Skeletal muscle satellite cell (primary cell): Measurements from ENCODE around the genes SPDYE5 and TMEM120A.

- CAGE, long polyA plus RNA = no peak
Measured at GRCh38 chr7:75492013-75492503, at the start of gene SPDYE5. Gene SPDYE5 (plus strand): TSS chr7:75492320.

DNA sequence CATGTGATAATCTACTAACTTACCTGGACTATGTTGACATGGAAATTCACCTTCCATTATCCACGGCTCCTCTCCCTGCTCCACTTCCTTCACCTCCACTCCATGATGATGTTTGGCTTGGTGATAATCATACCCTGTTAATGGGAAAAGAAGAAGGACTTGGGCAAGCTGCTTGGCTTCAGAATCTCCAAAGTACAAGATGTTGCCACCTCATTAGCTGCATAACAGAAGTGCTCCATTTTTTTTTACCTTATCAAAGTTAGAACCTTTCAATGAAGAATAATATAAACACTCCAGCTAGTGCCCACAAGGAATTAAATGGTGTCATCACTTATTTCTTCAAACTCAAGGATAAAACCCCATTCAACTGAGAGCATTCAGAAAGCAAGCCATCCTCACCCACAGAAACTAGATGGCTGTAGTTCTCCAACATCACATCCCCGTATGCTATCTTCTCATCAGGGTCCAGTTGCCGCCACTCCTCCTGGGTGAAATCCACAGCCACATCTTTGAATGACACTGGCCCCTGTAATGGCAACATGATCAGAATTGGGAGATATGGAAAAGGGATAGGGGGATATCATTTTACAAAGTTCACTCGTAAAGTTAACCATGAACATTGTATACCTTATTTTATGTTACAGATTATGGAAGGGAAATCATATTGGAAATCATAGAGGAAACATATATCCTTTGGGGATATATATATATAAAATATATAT is 23.7 kb downstream of the SPDYE5 start:
- CAGE, long polyA plus RNA = no peak

- CAGE, long polyA plus RNA = no peak
Measured at GRCh38 chr7:75639004-75639710, 99.6 kb downstream of the HIP1 start.

GRCh38 chr7:75649288-75650160 is 89.2 kb downstream of the HIP1 start:
- CAGE, long polyA plus RNA = no peak

DNA sequence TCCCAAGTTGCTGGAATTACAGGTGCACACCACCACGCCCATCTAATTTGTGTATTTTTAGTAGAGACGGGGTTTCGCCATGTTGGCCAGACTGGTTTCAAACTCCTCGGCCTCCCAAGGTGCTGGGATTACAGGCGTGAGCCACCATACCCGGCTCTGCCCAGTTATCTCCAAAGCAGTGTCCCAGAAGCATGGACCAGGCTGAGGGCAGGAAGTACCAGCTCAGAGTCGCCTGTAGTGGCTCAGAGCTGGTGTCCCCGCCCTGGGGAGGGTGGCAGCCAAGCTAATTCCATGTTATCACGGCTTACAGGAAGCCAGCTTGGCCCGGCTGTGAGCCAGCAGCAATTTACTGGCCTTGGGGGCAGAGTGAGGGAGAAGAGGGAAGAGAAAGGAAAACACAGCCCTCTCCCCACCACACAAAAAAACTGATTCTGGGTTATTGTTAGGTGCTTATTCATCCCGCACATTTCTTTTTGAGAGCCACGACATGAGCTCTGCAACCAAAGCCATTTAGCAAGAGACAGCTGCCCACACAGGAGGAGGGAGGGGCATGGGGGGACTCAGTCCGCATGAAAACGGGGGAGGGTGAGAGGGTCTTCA is 88.1 kb downstream of the HIP1 start:
- CAGE, long polyA plus RNA = no peak

GRCh38 chr7:75695103-75695302 is 43.7 kb downstream of the HIP1 start:
- CAGE, long polyA plus RNA = no peak

DNA sequence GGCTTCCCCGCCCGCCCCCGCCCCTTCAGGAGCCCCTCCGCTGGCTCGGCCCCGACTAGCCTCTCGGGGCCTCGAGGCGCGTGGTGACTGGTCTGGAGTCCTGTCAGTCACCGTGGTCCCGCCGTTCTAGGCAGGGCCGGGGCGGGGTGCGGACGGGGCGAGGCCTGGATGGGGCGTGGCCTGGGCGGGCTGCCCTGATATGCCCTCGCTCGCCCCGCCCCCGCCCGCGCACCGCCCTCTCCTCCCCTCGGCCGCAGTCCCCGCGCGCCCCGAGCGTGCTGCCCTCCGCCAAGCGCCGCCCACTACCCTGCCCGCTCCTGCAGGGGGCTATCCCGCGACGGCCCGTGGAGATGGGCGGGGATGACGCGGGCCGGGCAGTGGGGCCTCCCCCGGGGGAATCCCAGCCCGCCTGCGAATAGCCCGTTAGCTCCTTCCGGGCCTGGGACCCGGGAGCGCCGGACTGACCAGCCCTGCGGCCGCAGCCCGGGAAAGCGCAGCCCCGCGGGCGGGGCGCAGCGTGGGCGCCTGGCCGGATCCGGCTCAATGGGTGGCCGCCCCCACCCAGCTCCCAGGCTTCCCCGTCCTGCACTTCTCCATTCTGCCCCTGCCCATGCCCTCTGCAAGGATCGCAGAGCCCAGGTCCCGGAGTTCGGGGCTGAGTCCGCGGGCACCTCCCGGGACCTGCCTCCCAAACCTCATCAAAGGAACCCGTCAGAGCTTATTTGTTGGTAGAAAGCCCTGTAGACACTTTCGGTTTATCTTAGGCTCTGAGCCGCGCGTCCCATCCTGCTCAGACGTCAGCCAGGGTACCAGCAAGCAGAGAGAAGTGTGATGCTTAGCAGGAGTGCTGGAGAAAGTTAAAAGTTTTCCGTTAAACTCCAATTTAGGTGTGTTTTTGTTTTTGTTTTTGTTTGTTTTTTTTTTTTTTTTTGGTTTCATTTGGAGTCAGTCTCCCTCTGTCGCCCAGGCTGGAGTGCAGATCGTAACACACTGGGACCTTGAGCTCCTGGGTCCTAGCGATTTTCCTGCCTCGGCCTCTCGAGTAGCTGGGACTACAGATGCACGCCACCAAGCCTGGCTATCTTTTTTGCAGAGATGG is 692 bp upstream of the HIP1 start:
- CAGE, long polyA plus RNA = no peak

- CAGE, long polyA plus RNA = no peak
Measured at GRCh38 chr7:75780618-75781196, 8.7 kb upstream of the CCL26 start.

GRCh38 chr7:75795785-75796353 is 17.7 kb downstream of the CCL24 start:
- CAGE, long polyA plus RNA = no peak

DNA sequence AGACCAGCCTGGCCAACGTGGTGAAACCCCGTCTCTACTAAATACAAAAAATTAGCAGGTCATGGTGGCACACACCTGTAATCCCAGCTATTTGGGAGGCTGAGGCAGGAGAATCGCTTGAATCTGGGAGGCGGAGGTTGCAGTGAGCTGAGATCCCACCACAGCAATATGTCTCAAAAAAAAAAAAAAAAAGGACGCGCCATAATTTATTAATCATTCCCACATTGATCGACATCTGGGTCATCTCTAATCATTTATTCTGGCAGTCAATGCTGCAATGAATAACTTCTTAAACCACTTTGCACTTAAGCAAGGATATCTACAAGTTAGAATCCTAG is 13.6 kb upstream of the RHBDD2 start:
- CAGE, long polyA plus RNA = no peak

DNA sequence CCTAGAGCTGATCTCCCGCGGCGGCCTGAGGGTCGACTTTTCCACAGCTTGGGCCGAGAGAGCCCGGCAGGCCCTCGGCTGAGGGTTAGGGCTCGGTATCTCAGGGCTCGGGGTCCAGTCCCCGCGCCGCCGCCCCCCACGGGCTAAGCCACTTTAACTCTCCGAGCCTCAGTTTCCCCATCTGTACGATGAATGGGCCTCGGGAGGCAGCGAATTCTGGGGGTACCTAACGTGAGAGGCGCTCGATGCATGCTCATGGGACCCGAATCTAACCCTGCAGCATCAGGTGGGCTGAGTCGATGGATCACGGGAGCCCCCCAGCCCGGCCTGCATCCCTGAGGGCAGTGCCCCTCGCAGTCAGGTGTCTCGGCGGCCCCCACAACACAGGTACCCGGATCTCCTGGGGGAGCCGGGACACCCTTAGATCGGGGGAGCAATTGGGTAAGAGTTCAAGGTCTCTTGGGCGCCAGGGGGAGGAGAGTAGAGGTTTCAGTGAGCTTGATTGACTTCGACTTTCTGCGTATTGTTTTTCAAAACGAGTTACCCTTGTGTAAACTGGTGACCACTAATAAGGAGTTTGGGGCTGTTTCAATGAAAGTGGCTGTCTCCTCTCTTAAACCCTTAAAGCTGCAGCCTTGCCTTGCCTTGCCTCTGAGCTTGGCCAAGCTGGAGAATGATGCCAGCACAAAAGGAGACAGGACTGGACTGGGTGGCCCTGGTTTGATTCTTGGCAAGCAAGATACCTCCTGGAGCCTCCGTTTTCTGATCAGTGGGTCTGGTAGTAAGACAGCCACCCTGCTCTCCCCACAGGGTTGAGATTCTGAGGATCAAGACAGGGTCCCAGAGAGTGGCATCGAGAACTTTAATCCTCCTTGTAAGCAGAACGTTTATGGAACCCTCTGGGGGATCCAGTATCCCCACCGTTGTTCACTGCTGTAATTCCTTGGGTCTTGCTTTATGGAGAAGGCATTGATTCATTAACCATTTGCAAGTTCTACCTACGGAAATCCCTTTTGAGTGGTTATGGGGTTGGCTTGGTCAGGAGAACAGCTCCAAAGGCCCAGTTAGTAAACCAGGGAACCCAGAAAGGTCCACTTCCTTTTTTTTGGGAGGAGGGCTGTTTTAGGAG is 790 bp downstream of the POR start:
- CAGE, long polyA plus RNA = no peak

DNA sequence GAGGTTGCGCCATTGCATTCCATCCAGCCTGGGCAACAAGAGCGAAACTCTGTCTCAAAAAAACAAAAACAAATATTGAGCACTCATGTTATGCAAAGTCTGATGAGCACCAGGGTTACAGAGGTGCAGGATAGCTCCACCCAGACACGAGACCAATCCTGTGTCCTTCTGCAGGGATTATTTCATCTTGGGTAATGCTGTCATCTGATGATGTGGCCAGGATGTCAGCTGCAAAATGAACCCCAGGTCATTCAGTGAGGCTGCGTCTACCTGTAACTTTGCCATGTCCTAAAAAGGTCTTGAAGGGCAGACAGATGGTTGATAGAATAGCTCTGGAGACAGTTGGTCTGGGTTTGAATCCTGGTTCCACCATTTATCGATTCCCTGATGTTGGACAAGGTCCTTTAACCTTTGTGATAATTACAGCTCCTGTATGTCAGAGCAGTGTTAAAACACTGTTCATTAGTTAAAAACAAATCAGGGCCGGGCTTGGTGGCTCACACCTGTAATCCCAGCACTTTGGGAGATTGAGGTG is 11.9 kb downstream of the POR start:
- CAGE, long polyA plus RNA = no peak

DNA sequence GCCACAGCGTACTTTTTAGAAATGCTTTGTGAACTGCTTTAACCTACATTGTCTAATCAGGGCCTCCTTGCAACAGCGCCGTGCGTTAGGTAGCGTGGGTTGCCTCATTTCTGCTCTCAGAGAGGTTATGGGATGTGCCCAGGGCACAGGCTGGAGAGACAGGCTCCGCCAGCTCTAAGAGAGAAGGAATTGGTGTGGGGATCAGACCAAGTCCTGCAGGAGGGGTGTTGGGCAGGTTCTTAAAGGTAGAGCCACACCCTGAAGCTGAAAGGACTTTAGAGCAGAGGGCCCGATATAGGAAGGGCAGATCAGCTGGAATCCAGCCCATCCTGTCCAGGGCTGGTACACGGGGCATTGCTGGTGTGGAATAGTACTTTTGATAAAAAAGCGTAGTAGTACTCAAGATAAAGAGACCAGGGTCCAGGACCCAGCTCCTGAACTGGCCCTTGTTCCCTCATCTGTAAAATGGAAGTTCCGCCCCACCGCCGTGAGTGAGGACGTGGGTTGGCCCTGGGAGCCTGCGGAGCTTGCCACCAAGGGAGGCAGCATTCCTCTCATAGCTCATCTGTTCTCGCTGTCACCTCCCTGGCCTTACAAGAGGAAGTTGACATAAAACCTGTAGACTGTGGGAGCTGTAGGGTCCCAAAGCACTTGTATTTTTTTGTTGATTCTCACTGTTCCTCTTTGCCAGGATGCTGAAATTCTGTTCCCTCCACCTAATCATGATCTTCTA is 37.2 kb downstream of the TMEM120A start:
- CAGE, long polyA plus RNA = no peak

- CAGE, long polyA plus RNA = no peak
Measured at GRCh38 chr7:75979982-75980591, 14.3 kb downstream of the TMEM120A start.

DNA sequence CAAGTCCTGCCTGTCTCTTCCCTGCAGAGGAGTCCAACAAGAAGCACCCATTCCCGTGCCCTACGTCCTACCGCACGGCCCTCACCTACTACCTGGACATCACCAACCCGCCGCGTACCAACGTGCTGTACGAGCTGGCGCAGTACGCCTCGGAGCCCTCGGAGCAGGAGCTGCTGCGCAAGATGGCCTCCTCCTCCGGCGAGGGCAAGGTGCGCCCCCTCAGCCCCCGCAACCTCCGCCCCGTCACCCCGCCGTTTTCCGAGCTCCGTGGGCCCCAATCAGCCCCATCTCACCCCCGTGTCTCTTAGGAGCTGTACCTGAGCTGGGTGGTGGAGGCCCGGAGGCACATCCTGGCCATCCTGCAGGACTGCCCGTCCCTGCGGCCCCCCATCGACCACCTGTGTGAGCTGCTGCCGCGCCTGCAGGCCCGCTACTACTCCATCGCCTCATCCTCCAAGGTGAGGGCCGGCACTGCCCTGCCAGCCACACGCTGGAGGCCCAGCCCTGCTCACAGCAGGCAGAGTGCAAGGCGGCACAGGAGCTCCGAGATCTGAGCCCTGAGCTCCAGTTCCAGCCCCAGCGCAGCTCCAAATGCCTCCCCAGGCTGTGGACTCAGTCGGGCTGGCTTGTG is 9.5 kb downstream of the TMEM120A start:
- CAGE, long polyA plus RNA = no peak

DNA sequence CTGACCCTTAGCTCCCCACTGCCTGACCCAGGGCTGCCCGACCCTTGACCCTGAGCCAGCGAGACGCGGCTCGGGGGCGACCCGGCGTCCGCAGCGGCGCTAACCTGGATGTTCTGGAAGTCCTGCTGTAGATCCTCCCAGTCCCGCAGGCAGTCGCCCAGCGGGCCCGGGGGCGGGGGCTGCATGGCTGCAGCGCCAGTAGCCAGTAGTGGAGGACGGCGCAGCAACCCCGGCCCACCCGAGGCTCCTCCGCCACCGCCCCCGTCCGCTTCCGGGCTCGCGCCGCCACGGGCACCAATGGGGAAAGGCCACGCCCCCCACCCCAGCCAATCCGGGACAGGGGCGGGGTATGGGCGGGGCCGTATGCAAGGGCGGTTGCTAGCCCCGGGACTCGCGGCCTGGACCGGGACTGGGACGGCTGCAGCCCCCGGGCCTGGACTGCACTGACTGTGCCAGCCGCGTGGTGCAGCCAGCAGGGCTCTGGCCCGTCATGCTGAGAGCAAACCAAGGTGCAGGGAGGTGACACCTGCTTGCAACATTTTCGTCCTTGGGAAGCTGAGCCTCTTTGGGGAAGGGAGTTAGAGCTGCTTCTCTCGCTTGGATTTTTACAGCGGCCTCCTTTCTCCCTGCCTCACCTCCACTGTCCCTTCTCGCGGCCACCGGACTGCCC is at the start of gene TMEM120A:
TSS of gene TMEM120A (minus strand) at position 210 of the 670 bp plus-strand sequence.
- CAGE, long polyA plus RNA = start-site peak on the minus strand centred at position 185 of the sequence, 123 bp wide, 1,256 and 1,414 reads in 2 replicates

DNA sequence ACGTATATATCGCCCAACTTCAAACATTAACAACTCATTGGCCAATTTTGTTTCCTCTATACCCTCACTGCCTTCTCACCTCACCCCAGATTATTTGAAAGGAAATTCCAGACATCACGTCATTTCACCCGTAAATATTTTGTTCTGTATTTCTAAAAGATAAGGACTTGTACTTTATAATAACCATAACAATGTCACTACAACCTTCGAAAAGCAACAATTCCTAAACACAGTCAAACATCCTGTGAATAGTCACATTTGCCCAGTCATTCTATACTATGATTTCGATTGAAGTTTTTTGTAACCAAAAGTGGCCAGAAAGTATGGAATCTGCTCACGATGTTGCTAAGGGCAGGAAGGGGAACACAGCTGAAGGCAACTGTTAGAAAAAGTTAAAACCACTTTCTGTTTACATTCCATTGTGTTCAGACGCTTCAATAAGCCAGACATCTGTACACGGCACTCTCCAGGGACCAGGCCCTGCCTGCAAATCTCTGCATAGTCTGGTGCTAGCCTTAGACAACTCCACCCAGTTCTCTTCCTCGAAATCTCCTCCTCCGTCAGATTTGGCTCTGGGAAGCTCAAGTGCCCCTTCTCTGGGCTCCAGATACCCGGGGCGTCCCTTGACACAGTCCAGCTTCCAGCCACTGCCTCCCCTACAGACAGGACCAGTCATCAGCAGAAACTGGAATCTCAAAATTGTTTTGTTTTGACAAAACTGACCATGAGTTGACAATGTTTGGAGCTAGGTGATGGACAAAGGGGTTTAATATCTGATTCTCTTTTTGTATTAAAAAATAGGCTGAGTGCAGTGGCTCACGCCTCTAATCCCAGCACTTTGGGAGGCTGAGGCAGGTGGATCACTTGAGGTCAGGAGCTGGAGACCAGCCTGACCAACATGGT is 17.1 kb upstream of the TMEM120A start:
- CAGE, long polyA plus RNA = no peak

GRCh38 chr7:76064613-76064926 is 16.7 kb downstream of the MDH2 start:
- CAGE, long polyA plus RNA = no peak

DNA sequence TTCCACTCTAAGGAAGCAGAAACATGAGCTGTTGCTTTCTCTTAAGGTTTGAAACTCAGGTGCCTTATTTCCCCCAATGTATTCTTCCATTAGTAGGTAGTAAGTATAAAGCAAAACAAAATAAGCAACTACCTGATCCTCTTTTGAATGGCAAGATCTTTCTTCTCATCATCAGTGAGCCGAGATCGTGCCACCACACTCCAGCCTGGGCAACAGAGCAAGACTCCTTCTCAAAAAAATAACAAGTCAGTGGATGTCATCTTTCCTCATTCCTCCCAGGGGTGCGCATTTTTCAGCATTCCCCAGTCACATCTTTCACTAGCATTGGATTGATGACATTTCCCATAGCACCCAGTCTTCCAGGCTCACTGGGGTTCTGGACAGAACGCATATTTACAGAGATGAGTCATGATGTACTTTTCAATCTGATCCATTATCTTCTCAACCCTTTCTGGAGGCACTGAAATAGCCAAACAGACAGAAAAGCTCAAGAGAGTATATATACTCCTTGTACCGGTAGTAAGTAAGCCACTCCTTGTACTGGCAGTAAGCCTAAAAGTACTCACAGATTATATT is 60.5 kb downstream of the MDH2 start:
- CAGE, long polyA plus RNA = no peak

DNA sequence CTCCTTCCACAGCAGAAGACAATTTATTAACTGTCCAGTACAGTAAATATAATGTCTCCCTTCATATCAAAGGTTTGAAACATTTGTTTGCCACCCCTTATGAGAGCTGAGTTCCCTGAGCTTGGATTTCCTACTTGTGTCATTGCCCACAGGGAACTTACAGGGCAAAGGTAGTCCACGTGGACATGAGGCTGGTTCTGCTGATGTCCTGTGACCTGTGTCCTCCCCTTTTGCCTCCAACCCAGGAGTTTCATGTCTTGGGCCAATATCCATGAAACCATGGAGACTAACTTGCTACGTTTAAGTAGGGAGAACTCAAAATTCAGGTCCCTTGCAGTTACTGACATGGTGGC is 66.4 kb upstream of the SRRM3 start:
- CAGE, long polyA plus RNA = no peak